Measurements from ENCODE around the gene GHRHR.

DNA sequence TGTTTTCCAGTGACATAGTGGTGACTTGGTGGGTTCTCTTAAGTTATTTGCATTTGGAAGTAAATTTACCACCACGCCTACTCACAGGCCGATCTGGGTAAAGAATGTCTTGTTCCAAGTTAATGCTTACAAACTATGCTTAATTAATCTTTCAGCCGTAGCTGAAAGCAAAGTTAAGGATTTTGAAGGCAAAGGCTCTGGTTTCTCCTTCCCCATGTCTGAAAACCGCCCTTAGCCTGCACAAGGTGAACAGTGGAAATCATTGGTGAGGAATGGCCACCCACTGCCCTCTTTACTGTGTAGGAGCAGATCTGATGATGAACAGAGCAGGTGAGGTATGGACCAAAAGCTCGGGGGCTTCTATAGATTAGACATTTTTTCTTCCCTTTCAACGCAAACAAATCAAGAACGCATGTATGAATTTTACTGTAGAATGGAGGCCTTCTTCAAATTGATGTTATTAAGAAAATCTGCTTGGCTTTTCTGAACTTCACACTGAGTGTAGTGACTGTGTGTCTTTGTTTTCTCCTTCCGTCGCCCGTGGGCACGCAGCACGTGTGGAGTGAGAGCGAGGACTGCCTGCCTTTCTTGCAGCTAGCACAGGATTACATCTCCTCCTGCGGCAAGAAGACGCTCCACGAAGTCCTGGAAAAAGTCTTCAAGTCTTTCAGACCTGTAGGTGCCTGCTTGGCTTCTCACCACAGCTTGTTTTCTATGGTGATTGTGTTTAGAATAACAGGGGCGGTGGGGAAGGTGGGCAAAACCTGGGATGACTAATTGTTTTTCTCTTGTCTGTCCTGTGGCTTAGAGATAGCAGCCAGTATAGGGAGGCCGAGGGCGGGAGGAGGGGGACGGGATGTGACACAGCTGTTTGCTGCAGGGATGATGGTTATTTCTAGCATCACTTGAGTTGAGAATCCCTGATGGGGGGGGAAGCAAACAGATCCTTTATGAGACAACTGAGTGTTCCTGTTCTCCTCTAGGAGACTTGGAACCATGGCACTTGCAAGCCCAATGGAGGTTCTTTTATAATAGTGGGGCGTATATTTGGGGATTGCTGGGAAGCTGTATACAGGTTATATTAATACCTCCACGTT is 11.2 kb downstream of the MTURN start:
- RAMPAGE, long total RNA, result no peak
- RRBS, 2 experiments, result no CpG with 5 or more reads among the region's 22 CpGs
CAGE:
- cytosol, long polyA minus RNA, result no peak
- cytosol, long polyA plus RNA, result no peak
- long polyA plus RNA, result no peak
- nucleolus, long total RNA, result no peak
- nucleus, long polyA plus RNA, result no peak
- nucleus, long total RNA, result no peak

DNA sequence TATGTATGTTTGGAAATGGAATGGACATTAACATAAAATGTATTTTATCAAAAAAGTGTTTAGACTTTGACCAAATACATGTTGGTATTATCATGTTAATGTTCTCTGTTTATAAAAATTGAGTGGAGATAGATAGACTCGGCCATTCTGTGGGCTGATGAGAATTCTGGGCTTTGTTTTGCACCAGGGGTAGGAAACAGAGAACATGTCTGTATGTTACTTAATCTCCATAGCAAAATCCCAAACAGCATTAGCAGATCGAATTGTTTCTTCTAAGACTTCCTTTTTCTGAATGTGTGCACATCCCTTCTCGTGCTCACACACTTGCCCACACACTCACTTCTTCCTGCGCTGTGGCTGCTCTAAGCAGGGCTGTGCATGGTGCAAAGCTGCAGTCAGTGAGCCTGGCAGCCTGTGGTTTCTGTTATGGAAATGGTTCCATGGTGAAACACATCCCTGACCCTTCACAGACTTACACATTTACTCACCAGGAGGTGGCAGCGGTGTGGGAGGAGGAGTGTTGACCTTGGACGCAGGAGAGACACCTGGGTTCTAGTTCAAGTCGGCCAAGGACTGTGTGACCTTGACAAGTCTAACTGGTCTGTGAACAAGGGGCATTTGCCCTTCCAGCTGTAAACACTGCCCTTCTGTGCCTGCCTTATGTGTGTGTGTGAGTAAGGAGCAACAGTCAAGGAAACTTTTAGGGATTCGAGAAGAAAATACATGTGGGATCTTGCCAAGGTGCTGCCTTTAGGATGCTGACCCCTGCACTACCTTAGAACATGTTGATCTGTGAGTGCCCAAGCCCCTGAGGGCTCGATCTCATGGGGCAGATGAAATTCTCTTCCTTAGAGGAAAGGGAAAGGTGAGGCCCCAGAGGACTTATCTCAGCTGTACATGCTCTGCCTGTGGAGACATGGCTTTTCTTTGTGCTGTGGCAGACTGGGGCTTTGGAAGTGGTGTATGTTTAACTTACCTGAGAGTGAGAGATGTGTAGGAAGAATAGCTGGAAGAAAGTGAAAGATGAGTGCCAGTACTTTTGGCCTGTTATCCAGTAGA is 25.0 kb downstream of the MTURN start:
- RAMPAGE, long total RNA, result no peak
- RRBS, 2 experiments, result no CpG with 5 or more reads among the region's 9 CpGs
CAGE:
- cytosol, long polyA minus RNA, result no peak
- cytosol, long polyA plus RNA, result no peak
- long polyA plus RNA, result no peak
- nucleolus, long total RNA, result no peak
- nucleus, long polyA plus RNA, result no peak
- nucleus, long total RNA, result no peak

- RAMPAGE, long total RNA, result start-site peak on the minus strand at chr7:30179131-30179189, 5 and 21 reads in 2 replicates
- RRBS, 2 experiments, result no CpG with 5 or more reads among the region's 3 CpGs
CAGE:
- cytosol, long polyA minus RNA, result no peak
- cytosol, long polyA plus RNA, result no peak
- long polyA plus RNA, result start-site peak on the minus strand at chr7:30179132-30179162, 46 and 26 reads in 2 replicates
- nucleolus, long total RNA, result no peak
- nucleus, long polyA plus RNA, result start-site peak on the minus strand at chr7:30179131-30179162, 26 and 21 reads in 2 replicates
- nucleus, long total RNA, result no peak
Measured at GRCh38 chr7:30179004-30179447, 44.2 kb downstream of the MTURN start.

DNA sequence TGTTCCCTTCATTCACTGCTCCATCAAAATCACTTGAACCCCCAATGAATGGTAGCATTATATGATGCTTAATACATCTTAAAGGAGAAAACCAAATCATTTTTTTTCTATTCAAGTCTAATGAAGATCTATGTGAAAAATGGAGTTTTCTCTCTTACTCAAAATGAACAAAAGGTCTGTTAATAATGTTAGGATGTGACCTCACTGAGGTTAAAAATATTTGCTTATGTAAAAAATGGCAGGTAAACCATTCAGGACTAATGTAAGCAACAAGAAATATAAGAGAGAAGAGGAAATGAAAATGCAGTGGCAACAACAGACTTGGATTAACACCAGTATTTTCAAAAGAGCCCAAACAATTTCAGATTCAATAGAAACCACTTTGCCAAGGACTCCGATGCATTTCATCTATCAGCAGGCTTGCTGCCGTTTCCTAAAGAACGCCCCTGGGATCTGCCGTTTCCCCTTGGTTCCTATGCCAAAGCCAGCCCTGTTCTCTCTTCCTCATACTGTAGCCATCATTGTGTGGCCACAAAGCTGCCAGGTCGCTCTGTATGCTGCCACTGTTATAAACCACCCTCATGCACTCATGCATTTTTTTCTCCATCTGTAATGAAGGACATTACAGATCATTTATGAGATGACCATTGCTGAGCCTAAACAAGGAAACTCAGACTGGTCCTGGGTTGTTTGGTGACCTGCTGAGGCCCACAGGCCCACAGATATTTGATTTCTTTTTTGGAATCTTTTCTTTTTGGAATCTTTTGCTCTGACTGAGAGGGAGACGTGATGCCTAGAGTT is 66.5 kb downstream of the MTURN start:
- RAMPAGE, long total RNA, result no peak
- RRBS, 2 experiments, result no CpG with 5 or more reads among the region's 6 CpGs
CAGE:
- cytosol, long polyA minus RNA, result no peak
- cytosol, long polyA plus RNA, result no peak
- long polyA plus RNA, result no peak
- nucleolus, long total RNA, result no peak
- nucleus, long polyA plus RNA, result no peak
- nucleus, long total RNA, result no peak

DNA sequence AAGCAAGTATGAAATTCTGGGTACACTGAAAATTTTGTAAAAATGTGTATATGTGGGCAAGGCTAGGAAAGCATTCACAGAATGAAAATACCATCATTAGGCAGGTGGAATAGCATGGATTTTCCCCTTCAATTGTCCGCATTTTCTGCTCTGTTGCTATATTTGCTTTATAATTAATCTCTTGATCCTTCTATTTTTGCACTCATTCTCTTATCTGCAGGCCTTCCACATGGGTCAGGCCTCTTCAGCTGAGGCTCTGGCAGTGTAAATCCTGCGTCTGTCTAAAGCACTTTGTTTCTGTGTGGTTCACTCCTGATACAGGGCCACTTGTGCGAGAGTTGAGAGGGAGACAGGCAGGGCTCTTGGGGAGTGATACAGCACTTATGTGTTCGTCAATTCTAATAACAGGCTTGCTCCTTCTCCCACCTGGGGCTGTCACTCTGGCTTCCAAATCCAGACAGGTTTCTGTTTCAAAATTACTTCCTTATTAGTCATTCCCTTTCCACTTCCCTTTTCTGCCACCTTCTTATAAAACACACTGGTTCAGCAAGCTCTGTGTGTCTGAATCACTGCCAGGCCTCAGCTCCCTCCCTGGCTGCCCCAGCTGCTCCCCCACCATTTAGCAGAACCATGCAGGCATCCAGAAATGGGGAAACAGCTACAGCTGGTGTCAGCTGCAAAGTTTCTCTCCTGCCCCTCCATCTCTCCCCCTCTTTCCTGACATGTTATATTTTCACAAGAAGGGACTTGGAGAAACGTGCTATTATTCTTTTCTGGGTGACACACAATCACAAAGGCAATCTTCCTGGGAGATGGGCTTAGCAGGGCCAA is 58.6 kb upstream of the ZNRF2 start:
- RAMPAGE, long total RNA, result no peak
- RRBS, 2 experiments, result no CpG with 5 or more reads among the region's 5 CpGs
CAGE:
- cytosol, long polyA minus RNA, result no peak
- cytosol, long polyA plus RNA, result no peak
- long polyA plus RNA, result no peak
- nucleolus, long total RNA, result no peak
- nucleus, long polyA plus RNA, result no peak
- nucleus, long total RNA, result no peak

GRCh38 chr7:30263055-30263710 is 21.2 kb upstream of the ZNRF2 start:
- RAMPAGE, long total RNA, result no peak
- RRBS, 2 experiments, result no CpG with 5 or more reads among the region's 4 CpGs
CAGE:
- cytosol, long polyA minus RNA, result no peak
- cytosol, long polyA plus RNA, result no peak
- long polyA plus RNA, result no peak
- nucleolus, long total RNA, result no peak
- nucleus, long polyA plus RNA, result no peak
- nucleus, long total RNA, result no peak

DNA sequence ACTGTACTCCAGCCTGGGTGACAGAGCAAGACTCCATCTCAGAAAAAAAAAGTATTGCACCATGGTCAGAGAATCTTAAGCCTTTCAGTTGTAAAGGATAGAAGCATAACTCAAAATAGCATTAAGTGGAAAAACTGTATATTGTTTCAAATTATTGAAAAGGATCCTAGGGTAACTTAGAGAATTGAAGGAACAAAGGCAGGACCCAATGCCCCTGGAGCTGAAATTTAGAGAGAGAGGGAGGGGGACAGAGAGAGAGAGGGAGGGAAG is 10.3 kb downstream of the ZNRF2 start:
- RAMPAGE, long total RNA, result no peak
CAGE:
- cytosol, long polyA minus RNA, result no peak
- cytosol, long polyA plus RNA, result no peak
- long polyA plus RNA, result no peak
- nucleolus, long total RNA, result no peak
- nucleus, long polyA plus RNA, result no peak
- nucleus, long total RNA, result no peak

DNA sequence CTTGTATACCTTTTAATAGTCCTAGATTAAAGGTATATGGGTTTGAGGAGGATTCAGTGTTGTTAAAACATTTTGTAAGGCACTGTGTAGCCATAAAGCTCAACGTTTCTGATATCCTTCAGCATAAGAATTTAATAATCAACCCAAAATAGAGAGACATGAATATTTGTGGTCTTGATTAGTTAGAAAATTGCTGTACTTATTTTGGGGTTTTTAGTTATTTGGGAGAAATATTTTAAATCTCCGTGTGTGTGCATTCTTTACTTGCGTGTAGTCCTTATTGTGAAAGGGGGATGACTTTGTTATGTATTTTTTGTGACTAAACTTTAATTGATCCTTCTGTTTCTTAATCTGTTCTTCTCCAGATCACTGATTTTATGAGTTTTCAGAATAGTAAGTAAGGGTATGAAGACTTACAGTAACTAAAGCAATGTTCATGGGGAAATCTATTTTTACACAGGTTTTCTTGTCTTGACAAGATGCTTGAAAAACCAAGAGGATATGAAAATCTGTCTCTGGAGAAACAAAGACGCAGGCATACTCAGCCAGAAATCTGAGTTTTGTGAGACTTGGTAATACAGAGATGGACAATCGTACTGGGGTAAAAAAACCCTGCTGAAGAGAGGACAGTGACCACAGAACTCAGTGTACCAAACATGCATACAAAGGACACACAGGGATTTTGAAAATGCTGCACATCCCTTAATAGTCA is 81.3 kb downstream of the ZNRF2 start:
- RAMPAGE, long total RNA, result no peak
- RRBS, 2 experiments, result no CpG with 5 or more reads among the region's 5 CpGs
CAGE:
- cytosol, long polyA minus RNA, result start-site peak on the plus strand centred at position 543 of the sequence, 27 bp wide, 23 reads
- cytosol, long polyA plus RNA, result no peak
- long polyA plus RNA, result no peak
- nucleolus, long total RNA, result no peak
- nucleus, long polyA plus RNA, result no peak
- nucleus, long total RNA, result no peak

GRCh38 chr7:30430298-30430776 is 48.2 kb downstream of the NOD1 start:
- RAMPAGE, long total RNA, result no peak
- RRBS, 2 experiments, result no CpG with 5 or more reads among the region's 7 CpGs
CAGE:
- cytosol, long polyA minus RNA, result no peak
- cytosol, long polyA plus RNA, result no peak
- long polyA plus RNA, result no peak
- nucleolus, long total RNA, result no peak
- nucleus, long polyA plus RNA, result no peak
- nucleus, long total RNA, result no peak

DNA sequence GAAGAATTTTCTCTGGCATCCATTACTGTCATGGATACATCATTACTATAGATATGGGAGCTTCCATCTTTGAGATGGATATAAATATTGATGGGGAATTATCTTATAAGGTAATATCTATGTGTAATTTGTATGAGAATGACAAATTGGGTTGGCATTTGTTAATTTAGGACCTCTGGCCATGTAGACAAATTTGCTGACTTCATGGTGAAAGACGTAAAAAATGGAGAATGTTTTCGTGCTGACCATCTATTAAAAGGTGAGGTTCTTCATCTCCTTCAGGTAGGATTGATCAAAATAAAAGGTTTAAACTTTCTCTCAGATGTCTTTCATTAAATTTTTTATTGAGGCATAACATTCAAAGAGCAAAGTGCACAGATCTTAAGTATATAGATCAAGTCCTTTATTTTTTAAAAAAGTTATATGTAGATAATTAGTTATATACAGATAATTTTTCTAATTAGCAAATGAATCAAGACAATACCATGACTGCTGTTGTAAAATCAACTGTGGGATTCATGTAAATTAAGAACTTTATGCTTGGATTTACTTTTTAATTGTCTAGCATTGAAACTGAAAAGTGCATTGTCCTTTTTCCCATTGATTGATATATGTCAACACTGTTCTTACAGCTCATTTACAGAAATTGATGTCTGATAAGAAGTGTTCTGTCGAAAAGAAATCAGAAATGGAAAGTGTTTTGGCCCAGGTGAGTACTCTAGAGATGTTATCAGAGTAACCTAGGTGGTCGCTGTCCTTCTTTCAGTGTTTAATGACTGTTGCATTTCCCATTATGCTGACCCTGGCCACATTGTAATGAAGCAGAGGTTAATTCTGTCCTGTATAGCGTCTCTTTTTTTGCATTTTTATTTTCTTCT is 8.4 kb downstream of the GARS1 start:
- RAMPAGE, long total RNA, result no peak
- RRBS, 2 experiments, result no CpG with 5 or more reads among the region's 5 CpGs
CAGE:
- cytosol, long polyA minus RNA, result start-site peak on the plus strand centred at position 665 of the sequence, 47 bp wide, 68 reads
- cytosol, long polyA plus RNA, result no peak
- long polyA plus RNA, result no peak
- nucleolus, long total RNA, result no peak
- nucleus, long polyA plus RNA, result no peak
- nucleus, long total RNA, result no peak

DNA sequence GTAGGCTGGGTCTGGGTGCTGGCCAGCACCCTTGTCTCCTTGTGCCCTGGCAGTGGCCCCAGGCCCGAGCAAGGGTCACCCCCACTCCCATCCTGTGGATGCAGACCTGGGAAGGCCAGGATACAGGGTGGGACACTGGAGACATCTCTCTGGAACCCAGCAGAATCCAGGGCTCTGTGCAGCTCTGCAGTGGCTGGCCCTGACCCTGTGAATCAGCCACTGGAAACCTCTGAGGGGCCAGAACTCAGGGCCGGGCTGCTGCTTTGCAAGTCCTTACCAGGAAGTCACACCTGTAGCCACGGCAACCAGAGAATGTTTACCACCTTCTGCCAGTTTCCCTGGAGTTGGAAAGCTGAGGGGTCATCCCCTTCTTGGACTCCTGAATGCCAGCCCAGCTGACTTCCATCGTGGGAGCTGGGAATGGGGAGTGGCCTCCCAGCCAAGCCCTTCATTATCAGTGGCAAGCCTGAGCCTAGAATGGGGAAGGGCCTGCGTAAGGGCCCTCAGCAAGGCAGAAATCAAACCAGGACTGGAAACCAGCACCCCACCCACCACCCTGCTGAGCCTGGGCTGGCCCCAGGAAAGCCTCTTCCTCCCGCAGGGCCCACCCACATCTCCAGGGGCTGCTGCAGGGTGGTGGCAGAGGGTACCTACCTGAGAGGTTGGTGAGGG is 6.4 kb upstream of the CRHR2 start:
- RAMPAGE, long total RNA, result no peak
- RRBS, 2 experiments, result no CpG with 5 or more reads among the region's 6 CpGs
CAGE:
- cytosol, long polyA minus RNA, result no peak
- cytosol, long polyA plus RNA, result no peak
- long polyA plus RNA, result no peak
- nucleolus, long total RNA, result no peak
- nucleus, long polyA plus RNA, result no peak
- nucleus, long total RNA, result no peak

GRCh38 chr7:30899491-30900676 is 11.8 kb upstream of the AQP1 start:
- RAMPAGE, long total RNA, result no peak
- RRBS, 2 experiments, result 24 to 25% methylated on average over 2 of the region's 19 CpGs
CAGE:
- cytosol, long polyA minus RNA, result no peak
- cytosol, long polyA plus RNA, result no peak
- long polyA plus RNA, result no peak
- nucleolus, long total RNA, result no peak
- nucleus, long polyA plus RNA, result no peak
- nucleus, long total RNA, result no peak

GRCh38 chr7:30919901-30920779 is 8.5 kb downstream of the AQP1 start:
- RAMPAGE, long total RNA, result no peak
- RRBS, 2 experiments, result no CpG with 5 or more reads among the region's 14 CpGs
CAGE:
- cytosol, long polyA minus RNA, result no peak
- cytosol, long polyA plus RNA, result no peak
- long polyA plus RNA, result no peak
- nucleolus, long total RNA, result no peak
- nucleus, long polyA plus RNA, result no peak
- nucleus, long total RNA, result no peak

DNA sequence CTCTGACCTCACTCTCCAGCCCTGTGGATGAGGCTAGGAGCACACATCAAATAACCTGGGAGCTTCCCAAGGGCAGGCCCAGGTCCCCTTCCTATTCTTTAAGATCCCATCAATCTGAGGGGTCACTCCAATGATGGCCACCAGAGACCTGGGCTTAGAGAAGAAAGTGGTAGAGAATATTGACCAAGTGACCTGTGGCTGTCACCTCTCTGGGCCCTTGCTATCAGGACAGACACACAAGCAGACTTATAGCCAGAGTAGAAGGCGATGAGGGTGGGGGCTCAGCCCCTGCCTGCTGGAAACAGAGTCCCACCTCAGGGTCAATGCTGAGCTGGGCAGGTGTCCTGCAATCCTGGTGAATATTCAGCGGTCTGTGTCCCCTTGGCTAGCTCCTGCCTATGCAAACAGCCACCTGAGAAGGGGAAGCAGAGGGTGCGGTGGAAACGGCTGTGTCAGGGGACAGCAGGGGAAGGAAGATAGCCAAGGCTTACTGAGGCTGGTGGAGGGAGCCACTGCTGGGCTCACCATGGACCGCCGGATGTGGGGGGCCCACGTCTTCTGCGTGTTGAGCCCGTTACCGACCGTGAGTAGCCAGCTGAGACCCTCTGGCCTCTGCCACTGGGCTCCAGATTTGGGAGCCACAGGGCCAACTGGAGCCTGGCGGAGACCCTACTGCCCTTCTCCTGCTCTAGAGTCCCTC is at the start of gene GHRHR:
GHRHR (plus strand) TSS at position 411 of the 700 bp plus-strand sequence.
- RAMPAGE, long total RNA, result no peak
- RRBS, 2 experiments, result no CpG with 5 or more reads among the region's 12 CpGs
CAGE:
- cytosol, long polyA minus RNA, result no peak
- cytosol, long polyA plus RNA, result no peak
- long polyA plus RNA, result no peak
- nucleolus, long total RNA, result no peak
- nucleus, long polyA plus RNA, result no peak
- nucleus, long total RNA, result no peak

GRCh38 chr7:31335442-31335884 is 5.1 kb downstream of the NEUROD6 start:
- RAMPAGE, long total RNA, result no peak
- RRBS, 2 experiments, result no CpG with 5 or more reads among the region's 13 CpGs
CAGE:
- cytosol, long polyA minus RNA, result no peak
- cytosol, long polyA plus RNA, result no peak
- long polyA plus RNA, result no peak
- nucleolus, long total RNA, result no peak
- nucleus, long polyA plus RNA, result no peak
- nucleus, long total RNA, result no peak

- RAMPAGE, long total RNA, result no peak
- RRBS, 2 experiments, result no CpG with 5 or more reads among the region's 2 CpGs
CAGE:
- cytosol, long polyA minus RNA, result no peak
- cytosol, long polyA plus RNA, result no peak
- long polyA plus RNA, result no peak
- nucleolus, long total RNA, result no peak
- nucleus, long polyA plus RNA, result no peak
- nucleus, long total RNA, result no peak
Measured at GRCh38 chr7:31987242-31987665, 83.0 kb downstream of the PDE1C start.

GRCh38 chr7:32495771-32496626 is 710 bp downstream of the AVL9 start:
- RAMPAGE, long total RNA, result no peak
- RRBS, 2 experiments, result 6% methylated on average over 1 to 7 of the region's 26 CpGs
CAGE:
- cytosol, long polyA minus RNA, result no peak
- cytosol, long polyA plus RNA, result no peak
- long polyA plus RNA, result no peak
- nucleolus, long total RNA, result no peak
- nucleus, long polyA plus RNA, result no peak
- nucleus, long total RNA, result no peak

GRCh38 chr7:32511098-32511574 is 15.8 kb downstream of the AVL9 start:
- RAMPAGE, long total RNA, result no peak
- RRBS, 2 experiments, result no CpG with 5 or more reads among the region's 3 CpGs
CAGE:
- cytosol, long polyA minus RNA, result no peak
- cytosol, long polyA plus RNA, result no peak
- long polyA plus RNA, result no peak
- nucleolus, long total RNA, result no peak
- nucleus, long polyA plus RNA, result no peak
- nucleus, long total RNA, result no peak

DNA sequence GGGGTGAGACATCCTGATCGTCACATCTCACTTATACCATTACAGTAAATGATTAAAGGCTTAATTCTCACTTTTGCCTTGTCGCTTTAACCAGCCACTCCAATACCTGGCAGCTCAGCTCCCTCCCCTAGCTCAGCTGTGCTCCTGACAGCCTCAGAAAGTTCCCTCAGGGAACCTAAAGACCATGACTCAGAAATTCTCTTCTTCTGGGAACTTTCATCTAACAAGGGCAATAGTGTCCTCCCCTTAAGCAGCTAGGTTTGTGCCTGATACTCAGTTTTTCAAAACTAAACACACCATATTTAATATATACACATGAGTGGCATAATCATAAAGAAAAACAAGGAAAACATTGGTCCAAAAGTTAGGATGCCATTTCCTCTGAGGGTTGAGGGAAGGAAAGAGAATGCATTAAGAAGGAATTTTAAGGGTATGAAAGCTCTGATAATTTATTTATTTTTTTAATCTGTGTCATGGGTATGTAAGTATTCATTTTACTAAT is 174.3 kb downstream of the AVL9 start:
- RAMPAGE, long total RNA, result no peak
- RRBS, 2 experiments, result no CpG with 5 or more reads among the region's 2 CpGs
CAGE:
- cytosol, long polyA minus RNA, result no peak
- cytosol, long polyA plus RNA, result no peak
- long polyA plus RNA, result no peak
- nucleolus, long total RNA, result no peak
- nucleus, long polyA plus RNA, result no peak
- nucleus, long total RNA, result no peak

DNA sequence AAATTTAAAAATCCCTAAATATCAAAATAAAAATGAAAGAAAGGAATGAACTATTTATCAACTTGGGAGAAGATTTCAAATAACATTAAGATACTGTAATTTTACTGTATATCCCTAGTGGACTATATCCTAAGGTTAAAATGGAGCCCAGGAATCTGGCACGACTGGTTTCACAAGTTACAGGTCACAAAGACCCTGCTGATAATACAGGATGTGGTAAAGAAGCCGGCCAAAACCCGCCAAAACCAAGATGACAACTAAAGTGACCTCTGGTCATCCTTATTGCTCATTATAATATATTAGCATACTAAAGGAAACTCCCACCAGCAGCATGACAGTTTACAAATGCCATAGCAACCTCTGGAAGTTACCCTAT is 185.3 kb downstream of the AVL9 start:
- RAMPAGE, long total RNA, result no peak
- RRBS, 2 experiments, result no CpG with 5 or more reads among the region's 3 CpGs
CAGE:
- cytosol, long polyA minus RNA, result no peak
- cytosol, long polyA plus RNA, result no peak
- long polyA plus RNA, result no peak
- nucleolus, long total RNA, result no peak
- nucleus, long polyA plus RNA, result no peak
- nucleus, long total RNA, result no peak